Hematopoietic multipotent progenitor cell (in vitro differentiated cells): ENCODE measurements around a stretch of chr1.

DNA sequence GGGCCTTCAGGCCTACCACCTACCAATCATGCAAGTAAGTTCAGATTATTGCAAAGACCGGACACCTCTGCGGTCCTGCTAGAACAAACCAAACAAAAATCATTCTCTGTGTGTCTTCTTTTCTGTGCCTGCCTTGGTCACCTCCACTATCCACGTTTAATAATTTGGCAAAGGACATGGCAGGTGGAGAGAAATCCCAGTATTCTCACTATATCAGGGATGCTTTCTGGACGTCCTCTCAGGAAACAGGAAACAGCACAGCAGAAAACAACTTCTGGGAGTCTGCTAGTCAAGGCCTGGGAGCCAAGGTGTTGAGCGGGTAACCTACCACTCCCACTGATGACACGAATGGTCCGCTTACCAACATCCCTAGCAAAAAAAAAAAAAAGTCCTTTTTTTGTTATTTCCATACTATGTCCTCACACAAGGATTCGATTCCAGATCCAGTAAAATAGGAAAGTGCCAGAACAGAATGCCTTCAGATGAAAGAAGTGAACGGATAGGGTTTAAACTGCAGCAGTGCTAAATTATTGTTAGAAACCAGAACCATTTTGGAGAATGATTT lies 4.5 kb upstream of the ATP1B1 start:
- CAGE, long polyA plus RNA: no peak

DNA sequence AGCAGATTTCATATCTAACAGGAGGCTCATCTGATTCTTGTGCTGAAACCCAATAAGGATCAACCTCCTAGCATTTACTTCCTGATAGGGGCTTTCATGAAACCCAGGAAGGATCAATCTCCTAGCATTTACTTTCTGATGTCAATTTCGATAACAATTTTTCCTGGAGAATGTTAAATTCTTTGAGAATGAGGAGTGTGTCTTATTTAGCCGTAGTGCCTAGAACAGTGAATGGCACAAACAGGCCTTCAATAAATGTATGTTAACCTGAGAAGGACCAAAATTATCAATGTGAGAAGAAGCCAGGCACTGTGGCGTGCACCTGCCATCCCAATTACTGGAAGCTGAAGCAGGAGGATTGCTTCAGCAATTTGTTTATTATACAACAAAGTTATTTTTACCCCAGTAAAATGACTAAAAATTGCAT lies 38.0 kb downstream of the ATP1B1 start:
- CAGE, long polyA plus RNA: no peak

DNA sequence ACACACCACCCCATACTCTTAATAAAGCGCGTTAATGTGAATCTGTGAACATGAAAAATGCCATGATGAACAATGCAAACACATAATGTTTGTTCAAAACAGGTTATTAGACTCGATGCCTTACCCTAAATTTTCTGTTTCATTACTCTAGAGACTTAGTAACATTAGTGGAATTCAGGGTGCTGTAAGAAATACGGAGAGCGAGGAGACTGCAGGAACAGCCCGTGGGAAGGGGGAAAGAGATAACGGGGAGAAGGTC lies 319 bp downstream of the NME7 start:
- CAGE, long polyA plus RNA: no peak

DNA sequence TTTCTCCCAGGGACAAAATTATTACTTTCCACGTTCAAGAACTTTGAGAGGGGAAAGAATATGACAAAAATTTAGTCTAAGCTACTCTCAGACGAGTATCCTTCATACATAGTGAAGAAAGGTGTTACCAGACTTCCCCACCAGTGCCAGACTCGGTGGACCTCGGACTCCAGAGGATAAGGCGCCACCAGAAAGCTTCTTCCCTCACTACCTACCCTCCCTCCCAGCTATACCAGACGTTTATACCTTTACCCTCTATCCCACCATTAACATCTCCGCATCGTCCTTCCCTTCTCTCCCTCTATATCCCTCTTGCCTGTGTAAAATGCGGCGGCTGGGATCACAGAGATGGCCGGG lies 324 bp downstream of the CCDC181 start:
- CAGE, long polyA plus RNA: no peak

DNA sequence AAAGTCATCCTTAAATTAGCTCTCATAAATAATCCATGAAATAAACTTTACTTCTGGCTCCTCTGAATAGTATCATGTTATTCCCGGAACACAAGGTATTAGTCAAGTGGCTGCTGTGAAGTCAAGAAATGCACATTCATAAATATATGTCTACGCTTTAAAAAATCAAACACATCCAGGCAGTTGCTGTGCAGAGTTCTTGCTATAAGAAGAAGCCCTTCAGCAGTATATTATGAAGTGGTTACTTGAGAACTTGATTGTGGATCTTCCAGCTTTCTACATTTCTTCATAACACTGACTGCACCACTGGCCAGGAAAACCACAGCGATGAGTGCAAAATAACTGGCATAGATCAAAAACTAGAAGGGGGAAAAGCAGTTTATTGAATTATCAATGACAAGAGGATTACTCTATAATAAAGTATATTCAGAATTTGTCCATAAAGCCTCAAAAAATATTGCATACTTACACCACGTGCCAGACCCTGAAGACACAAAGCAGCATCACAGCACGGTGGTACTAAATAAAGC lies 20.1 kb downstream of the SLC19A2 start:
- CAGE, long polyA plus RNA: no peak

GRCh38 chr1:171084422-171084903 lies 6.2 kb upstream of the FMO3 start:
- CAGE, long polyA plus RNA: no peak

DNA sequence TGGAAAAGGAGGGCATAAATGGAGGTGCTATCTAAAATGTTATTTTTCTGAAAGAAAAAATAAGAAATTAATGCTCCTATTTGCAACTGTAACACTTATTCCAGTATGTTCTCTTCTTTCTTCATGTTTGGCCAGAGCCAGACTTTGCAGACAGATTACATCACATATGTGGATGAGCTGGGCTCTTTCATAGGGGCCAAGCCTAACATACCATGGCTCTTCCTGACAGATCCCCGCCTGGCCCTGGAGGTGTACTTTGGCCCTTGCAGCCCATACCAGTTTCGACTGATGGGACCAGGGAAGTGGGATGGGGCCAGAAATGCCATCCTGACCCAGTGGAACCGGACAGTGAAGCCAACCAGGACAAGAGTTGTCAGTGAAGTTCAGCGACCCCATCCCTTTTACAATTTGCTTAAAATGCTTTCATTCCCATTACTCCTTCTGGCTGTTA lies 24.1 kb upstream of the FMO2 start:
- CAGE, long polyA plus RNA: no peak

GRCh38 chr1:171321581-171322206 lies 7.7 kb downstream of the FMO4 start:
- CAGE, long polyA plus RNA: no peak

DNA sequence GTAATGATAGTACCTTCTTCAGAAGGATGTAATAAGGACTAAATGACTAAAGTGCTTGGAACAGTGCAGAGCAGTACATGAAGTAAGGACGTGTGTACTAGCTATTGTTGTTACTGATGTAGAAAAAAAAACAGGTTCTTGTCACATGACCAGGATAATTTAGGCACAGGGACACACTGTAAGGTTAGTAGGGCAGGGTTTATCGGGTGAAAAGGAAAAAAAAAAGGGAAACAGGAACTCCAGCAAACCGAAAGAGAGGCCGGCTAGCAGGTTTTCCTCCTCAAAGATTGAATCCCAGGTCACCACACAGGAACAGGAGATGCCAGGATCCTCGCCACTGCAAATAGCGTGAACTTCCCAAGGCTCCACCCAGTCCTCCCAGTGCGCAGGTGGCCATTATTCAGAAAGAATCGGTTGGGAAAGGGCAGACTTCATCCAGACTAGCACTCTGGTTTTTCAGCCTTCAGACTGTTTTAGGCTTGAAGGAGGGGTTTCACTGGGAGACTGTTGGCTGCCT lies 63.8 kb upstream of the PRRC2C start:
- CAGE, long polyA plus RNA: no peak

GRCh38 chr1:171486593-171486792 lies 1.2 kb downstream of the PRRC2C start:
- CAGE, long polyA plus RNA: no peak

DNA sequence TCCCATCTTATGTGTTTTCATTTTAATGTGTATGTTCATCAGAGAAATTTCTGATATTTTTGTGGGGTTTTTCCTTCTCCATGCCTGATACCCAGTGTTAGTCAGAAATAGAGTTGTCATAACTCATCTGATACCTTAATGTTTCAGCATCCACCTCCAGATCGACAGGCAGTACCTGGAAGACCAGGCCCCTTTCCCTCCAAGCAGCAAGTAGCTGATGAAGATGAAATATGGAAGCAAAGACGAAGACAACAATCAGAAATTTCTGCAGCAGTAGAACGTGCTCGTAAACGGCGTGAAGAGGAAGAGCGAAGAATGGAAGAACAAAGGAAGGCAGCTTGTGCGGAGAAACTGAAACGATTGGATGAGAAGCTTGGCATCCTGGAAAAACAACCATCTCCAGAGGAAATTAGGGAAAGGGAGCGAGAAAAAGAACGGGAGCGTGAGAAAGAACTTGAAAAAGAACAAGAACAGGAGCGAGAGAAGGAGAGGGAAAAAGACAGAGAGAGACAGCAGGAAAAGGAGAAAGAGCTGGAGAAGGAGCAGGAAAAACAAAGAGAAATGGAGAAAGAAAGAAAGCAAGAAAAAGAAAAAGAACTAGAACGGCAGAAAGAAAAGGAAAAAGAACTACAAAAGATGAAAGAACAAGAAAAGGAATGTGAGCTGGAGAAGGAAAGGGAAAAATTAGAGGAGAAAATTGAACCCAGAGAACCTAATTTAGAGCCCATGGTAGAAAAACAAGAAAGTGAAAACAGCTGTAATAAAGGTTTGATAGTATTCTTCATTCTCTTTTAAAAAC lies 47.1 kb downstream of the PRRC2C start:
- CAGE, long polyA plus RNA: start-site peak on the plus strand centred at position 297 of the sequence, 263 bp wide, 1,835 reads; start-site peak on the minus strand centred at position 429 of the sequence, 76 bp wide, 6 reads

DNA sequence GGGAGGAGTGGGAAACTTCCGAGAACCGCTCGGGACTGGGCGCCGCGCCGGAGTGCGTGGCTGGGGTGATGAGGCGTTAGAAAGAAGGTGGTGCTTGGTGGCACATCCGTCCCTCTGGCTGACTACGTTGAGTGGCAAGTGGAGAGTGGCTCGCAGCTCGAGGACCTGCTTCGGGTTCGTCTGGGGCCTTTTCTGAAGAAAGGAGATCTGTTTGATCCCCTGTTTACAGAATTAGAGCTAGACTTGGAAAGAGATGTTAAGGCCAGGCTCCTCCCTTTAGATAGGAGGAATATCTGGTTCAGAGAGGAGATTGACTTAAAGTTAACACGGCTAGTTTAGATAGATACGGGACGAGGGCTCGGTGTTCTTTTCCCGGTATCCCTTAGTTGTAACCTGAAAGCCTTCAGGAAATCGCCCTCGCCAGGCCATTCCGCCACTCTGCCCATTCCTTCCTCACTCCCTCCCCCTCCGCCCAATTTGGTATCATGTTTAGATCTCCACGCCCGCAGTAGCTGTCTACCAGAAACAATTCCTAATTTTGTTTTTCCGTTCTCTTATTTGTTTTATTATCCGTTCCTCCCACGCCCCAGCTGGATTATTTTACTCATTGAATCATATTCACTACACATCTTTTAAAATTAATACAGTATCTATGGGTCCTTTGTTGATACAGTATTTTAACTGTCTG lies 568 bp upstream of the VAMP4 start:
- CAGE, long polyA plus RNA: no peak

DNA sequence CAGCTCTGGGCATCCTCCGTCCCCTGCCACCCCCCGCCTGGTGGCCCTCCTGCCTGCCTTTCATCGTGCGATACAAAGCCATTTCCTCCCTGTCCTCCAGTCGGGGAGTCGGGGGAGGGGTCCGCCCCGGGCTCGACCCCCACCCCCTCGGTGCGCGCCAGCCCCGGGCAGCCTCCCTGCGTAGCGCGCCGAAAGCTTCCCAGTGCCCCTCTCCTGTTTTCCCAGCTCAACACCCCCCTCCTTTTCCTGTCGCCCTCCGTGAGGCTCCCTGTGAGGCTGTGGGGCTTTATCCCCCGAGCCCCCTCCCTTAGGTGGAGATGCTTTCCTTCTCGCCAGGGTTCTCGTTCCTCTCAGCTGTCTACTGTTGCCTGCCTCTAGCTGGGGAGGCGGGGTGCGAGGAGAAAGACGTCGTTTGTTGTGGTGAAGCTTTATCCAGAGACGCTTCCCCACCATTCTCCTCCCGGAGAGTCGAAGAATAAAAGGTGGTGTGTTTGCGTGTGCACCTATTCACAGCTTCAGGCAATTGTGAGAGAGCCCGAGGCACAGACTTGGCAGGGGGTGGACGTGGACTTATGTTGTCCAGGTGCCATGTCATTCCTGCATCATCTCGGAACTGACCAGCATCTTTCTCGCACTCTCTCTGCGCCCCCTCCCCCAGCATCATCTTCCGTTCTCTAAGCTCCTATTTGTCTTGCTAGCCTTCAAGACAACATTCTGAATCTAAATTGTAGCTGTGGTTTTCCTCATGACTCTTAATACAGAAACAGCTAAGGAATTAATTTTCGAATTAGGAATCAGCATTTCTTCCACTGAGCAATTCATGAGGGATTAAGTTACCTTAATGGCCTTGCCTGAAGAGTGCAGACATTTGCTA lies 934 bp downstream of the DNM3 start:
- CAGE, long polyA plus RNA: no peak

DNA sequence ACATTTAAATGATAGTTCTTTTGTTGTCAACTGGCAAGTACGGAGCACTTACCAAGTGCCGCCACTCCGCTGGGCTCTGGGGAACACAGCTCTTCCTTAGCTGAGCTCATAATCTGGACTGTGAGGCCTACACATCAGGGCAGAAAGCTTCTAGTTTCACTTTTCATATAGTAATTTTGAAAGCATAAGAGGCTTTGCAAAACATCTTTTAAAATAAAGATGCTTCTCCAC lies 239.6 kb upstream of the C1orf105 start:
- CAGE, long polyA plus RNA: no peak

DNA sequence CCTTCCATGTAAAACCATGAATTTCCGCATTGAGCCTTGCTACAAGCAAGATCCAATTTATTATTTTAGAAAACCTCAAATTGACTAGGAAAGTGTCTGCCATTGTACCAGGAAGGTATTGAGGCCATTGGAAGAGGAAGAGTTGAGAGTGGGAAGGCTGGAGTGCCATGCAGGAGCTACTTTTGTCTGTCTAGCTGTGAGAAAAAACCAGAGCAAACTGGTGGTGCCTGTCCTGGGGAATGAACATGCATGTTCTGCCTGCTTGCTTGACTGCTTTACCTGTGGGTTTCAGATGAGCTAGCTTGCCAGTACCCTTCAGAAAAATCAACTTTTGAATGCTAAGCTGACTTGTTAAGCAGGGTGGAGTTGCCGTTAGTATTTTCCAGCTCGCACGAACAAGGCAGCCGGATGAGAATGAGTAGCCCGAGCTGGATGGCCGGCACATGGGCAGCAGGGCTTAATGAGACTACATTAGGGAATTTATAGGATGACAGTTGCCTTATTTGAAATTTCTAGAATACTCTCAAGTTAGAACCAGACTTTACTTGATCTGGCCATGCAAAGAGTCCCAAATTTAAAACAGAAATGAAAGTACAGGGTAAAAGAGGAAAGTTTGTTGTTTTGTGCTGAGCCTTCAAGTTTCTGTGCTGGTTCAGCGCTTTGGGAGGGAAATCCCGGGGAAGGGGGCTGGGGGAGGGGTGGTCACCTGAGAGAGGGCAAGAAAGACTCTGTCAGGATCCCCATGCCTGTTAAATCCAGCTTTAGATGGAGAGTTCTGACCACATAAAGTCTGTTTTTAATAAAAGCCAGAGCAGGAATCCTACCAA lies 29.6 kb upstream of the C1orf105 start:
- CAGE, long polyA plus RNA: no peak

DNA sequence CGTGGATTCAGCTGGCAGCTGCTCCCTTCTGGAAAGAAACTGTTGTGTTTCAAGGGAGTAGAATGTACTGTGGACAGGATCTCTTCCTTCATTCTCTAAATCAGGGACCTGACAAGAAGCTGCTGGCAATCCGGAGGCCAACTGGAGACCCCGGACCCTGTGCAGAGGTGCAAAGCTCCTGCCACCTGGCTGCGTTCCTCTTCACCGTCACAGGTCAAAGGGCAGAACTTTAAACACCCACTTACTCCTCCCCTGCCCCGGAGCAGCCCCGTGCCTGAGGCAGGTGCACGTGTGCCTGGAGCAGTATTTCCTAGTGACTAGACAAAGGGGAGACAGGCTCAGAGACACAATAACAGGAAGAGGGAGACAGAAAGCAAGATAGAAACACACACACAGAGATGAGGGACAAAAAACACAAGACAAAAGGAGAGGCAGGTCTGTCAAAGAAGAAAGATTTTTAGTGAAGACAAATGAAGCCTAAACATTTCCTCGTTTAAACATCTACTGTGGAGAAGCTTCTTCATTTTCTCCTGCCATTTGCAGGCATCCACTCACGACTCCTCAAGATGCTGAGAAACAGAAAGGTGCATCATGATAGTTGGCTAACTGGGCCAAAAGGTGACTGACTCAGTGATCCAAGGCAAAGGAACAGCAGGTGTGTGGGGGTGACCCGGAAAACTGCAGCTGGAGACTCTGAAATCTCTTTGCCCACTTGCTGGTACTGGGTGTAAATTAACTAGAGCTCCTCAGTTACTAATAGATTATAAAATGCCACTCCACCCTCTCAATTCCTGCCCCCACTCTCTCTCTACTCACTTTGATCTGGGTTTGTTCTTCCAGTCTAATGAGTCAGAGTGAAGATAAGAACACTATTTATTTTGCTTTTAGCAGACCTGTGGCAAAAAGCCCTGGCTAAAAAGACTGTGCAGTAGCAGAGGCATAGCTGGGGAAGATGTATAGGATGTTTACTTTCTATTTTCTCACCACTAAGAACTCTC lies 6.9 kb upstream of the PIGC start:
- CAGE, long polyA plus RNA: no peak

- CAGE, long polyA plus RNA: no peak
Observed at GRCh38 chr1:172531999-172532717, 792 bp upstream of the SUCO start.

DNA sequence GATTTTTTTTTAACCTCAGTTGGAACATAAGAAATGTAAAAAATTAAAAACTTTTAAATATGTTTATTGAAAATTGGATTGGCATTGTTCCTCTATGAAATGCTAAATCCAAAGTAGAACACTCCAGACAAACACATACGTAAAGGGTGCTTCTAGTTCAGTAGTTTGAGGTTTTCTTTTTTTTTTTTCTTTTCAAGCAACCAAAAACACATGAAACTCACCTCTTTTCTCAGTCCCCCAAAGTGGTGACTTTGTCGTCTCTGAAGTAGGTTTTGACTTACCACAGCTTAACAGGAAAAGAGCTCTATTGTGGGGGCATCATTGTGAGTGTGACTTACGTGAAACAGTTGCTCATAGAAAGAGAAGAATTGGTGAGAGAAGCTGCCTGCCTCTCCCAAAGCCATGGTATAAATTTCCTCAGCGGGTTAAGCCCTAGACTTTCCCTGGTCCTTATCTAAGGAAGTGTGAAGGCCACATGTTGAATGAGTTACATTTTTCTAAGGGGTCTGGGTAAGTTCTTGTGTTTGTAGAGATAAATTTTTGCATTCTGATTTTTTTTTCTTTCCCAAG lies 11.8 kb downstream of the FASLG start:
- CAGE, long polyA plus RNA: no peak

DNA sequence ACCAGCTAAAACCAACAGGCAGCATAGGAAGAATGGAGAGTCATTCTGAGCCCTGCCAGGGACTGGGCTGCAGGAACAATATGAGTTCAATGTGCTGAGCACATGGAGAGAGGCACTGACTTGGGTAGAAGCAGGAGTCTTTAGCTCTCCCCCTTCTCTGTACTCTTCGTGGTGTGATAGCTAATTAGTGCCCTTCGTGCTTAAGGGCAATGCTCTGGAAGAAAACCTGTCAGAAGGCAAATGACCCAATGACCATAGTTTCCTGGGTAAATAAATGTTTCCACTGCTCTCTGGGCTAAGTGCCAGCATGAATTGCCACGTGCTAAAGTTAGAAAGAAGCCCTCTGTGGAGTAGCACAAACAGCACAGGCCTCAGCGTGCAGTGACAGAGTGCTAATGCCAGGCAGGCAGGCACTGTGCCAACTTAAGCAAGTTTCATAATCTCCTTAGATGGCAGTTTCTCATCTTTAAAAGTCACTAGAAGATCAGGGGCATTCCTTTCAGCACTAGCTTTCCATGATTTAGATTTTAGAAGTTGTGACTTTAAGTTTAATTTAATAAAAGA lies 16.6 kb downstream of the TNFSF4 start:
- CAGE, long polyA plus RNA: no peak

GRCh38 chr1:173414152-173414652 lies 62.9 kb upstream of the PRDX6 start:
- CAGE, long polyA plus RNA: no peak